Measurements from ENCODE around the genes HDAC7, SENP1, C12orf54, ADCY6 and DHH.

DNA sequence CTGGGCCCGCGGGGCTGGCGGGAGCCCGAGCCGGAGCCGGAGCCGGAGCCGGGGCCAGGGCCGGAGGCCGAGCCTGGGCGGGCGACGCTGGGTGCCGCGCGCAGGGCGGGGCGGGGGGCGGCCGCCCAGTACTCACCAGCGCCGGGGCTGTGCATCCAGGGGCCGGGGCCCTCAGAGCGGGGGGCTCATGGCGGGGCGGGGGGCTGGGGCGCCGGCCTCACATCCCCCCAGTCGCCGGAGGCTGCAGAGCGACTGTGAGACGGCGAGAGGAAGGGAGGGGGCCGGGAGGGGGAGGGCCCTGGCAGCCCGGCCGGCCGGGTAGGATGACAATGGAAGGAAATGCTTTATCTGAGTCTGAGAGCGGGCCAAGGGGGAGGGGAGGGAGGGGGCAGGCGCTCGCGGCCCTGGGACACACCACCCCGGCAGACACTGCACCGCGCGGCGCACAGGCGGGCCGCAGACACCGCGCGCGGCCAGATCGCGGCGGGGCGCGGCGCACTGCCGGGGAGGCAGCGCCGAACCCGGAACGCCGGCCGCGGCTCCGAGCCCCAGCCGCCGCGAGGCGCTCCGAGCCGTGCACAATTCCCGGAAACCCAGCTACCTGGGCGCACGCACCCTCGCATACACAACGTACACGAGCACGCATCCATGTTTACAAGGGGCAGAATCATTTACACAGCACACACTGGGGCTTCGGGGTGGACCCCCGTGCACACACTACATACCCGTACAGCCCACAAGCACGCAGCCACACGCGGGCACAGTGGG is at the start of gene HDAC7:
TSS of gene HDAC7 (minus strand) at position 273 of the 768 bp plus-strand sequence.
- PRO-cap = bidirectional peak, plus-strand start at position 459 of the sequence, minus-strand start at position 256 of the sequence
- RAMPAGE, long total RNA = no peak
- RRBS = 1% methylated on average over 57 of the region's 86 CpGs

DNA sequence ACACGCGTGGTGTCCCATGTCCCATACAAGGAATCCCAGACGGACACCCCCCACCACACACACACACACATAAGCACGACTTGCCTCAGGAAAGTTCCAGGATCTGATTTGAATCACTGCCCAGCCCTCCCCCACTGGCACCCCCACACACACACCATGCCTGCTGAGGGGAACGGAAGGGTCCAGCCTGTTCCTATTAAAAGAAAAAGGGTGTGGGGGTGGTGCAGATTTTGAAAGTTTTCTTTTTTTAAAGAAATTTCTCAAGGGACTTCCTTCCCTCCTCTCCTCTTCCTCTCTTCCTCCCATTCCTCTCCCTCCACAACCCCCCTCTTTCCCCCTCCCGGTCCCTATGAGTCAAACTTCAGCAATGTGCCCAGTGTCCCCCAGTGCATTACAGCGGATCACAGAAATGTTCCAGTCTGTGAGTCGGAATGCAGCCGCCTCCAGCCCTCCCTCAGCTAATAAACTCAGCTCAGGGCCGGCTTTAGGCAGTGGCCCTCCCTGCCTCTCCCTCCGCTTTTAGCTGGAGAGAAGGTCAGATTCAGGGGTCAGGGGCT is 774 bp upstream of the HDAC7 start:
- PRO-cap = no peak
- RAMPAGE, long total RNA = no peak
- RRBS = 25% methylated on average over 1 of the region's 11 CpGs

DNA sequence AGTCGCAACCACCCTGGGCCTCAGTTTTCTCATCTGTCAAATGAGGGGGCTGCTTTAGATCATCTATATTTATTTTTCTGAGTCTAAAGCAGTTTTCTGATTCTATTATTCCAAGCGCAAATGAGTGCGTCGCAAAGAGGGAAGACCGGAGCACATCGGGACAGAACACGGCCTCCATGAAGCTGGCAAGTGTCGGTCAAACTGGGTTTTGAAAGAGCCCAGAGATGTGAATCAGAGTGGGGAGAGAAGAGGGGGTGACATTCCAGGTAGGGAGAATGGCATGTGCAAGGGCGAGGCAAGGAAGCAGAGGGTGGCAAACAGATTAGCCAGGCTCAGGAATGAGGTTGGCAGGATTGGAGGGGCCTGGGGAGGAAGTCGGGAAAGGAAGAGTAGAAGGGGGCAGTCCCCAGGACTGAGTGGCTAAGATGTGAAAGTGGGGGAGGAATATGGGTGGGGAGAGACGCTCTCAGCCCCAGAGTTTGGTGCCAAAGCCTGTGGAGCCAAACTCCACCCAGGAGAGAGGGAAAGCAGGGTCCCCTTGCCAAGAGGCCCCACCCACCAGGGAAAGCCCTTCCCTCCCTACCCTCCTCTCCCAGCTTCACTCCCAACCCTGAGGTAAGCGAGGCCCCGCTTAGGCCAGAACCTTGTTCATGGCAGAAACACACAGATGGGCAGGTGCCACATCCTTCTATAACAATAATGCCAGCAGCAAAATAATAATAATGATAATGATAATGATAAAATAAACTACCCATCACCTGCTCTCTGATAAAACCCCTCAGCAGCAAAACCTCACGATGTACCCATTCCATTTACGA is 5.5 kb upstream of the HDAC7 start:
- PRO-cap = no peak
- RAMPAGE, long total RNA = no peak
- RRBS = no CpG with 5 or more reads among the region's 15 CpGs

DNA sequence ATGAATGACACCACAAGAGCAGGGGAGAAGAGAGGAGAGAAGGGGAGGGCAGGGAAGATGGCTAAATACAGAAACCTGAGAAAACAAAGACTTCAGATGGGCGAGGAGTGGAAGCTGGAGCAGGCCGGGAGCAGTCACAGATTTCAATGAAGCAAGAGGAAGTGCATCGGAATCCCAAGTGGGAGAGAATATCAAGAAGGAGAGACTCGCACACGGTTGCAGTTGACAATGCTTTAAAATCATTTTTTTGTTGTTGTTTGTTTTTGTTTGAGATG is 11.0 kb upstream of the HDAC7 start:
- PRO-cap = no peak
- RAMPAGE, long total RNA = no peak
- RRBS = no CpG with 5 or more reads among the region's 5 CpGs

DNA sequence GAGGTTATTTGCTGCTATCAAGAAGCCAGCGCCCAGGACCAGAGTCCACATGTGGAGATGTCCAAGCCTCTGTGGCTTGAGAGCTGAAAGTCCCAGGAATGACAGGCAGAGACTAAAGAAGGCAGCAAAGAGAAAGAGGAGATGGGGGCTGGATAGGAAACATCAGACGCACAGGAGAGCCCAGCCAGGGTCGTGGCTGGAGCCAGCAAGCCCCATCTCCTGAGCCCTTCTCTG is 22.6 kb downstream of the VDR start:
- PRO-cap = no peak
- RAMPAGE, long total RNA = no peak
- RRBS = no CpG with 5 or more reads among the region's 3 CpGs

GRCh38 chr12:47903153-47903565 is 1.6 kb downstream of the VDR start:
- PRO-cap = no peak
- RAMPAGE, long total RNA = no peak
- RRBS = no CpG with 5 or more reads among the region's 3 CpGs

GRCh38 chr12:47912903-47913234 is 8.1 kb upstream of the VDR start:
- PRO-cap = no peak
- RAMPAGE, long total RNA = no peak

DNA sequence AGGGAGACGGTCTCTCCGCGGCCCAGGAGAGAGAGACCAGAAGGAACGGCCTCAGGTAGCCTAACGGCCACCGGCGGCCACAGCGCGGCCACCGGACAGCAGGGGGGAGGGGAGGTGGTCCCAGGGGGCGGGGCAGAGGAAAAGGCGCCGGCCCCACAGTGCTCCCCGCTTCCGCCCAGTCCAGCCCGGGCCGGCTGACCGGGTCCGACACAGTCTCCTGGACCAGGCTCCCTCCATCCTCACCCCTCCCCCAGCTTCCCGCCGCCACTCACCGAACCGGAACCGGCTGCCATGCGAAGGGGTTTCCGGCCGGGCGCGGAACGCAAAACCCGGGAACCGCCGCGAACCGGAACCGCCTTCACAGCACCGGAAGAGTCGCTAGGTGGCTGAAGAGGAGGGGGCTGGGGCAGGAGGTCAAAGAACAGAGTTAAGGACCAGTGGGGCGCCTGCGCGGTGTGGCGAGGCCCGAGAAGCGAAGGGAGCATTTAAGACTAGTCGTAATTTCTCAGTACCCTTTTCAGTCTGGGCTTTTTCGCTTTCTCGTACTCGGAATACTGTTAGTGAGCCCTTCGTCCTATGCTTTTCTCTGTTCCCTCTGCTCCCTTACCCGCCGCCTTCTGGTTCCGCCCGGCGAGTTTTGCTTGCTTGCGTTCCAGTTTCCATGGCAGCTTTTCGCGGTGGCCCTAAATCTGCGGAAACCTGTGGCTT is at the start of gene SENP1:
TSS of gene SENP1 (minus strand) at position 324 of the 708 bp plus-strand sequence.
- PRO-cap = bidirectional peak, plus-strand start at position 381 of the sequence, minus-strand start at position 241 of the sequence
- RAMPAGE, long total RNA = no peak
- RRBS = 1% methylated on average over 13 of the region's 58 CpGs

DNA sequence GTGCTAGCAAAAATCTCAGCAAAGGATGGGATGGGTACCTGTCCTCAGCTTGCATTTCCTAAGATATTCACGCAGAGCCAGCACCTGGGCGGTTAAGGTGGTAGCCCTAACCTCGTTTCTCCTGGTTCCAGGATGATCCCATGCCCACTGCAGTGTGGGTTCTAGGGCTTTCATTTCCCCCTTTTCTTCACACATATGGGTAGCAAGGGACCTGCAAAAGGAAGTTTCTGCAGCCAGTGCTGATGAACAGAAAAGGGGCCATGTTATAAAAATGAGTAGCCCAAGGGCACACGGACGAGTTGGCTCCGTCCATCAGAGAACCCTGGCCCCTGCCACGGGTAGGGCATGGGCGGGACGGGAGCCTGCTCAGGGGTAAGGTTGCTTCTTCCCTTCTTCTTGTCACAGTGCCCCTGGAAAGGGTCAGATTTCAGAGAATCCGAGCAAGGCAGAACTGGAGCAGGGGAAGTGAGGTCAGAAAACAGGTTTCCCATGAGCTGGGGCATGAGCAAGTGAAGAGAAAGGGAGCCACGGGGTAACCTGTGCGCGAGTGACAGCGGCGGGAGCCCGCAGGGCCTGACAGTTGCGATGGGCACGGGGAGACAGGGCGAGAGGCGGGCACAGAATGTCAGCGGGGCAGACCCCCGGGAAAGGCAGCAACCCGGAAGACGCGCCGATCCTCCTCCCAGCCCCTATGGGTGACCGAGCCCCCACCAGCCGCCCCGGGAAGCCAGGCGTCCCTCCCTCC is 539 bp downstream of the ZNF641 start:
- PRO-cap = no peak
- RAMPAGE, long total RNA = no peak
- RRBS = 1% methylated on average over 8 of the region's 30 CpGs

GRCh38 chr12:48482232-48482721 is at the start of gene C12orf54:
Gene C12orf54, plus strand, starts transcription at chr12:48482498.
- PRO-cap = no peak
- RAMPAGE, long total RNA = no peak
- RRBS = no CpG with 5 or more reads among the region's 3 CpGs

DNA sequence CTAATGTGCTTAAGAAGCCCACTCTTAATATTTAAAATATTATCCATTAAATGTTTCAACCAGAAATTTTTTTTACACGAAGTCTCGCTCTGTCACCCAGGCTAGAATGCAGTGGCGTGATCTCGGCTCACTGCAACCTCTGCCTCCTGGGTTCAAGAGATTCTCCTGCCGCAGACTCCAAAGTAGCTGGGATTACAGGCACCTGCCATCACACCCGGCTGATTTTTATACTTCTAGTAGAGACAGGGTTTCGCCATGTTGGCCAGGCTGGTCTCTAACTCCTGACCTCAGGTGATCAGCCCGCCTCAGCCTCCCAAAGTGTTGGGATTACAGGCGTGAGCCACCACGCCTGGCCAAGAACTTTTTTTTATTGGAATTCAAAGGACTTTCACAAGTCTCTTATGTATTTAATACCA is 20.0 kb downstream of the KANSL2 start:
- PRO-cap = no peak
- RAMPAGE, long total RNA = no peak
- RRBS = no CpG with 5 or more reads among the region's 10 CpGs

GRCh38 chr12:48779315-48780425 is 9.2 kb downstream of the ADCY6 start:
- PRO-cap = no peak
- RAMPAGE, long total RNA = no peak
- RRBS = no CpG with 5 or more reads among the region's 7 CpGs

GRCh38 chr12:48788448-48789249 is at the start of gene ADCY6:
Gene ADCY6, minus strand, starts transcription at chr12:48789089.
- PRO-cap = unidirectional peak, minus-strand start at chr12:48789069
- RAMPAGE, long total RNA = no peak
- RRBS = 3% methylated on average over 50 of the region's 73 CpGs

DNA sequence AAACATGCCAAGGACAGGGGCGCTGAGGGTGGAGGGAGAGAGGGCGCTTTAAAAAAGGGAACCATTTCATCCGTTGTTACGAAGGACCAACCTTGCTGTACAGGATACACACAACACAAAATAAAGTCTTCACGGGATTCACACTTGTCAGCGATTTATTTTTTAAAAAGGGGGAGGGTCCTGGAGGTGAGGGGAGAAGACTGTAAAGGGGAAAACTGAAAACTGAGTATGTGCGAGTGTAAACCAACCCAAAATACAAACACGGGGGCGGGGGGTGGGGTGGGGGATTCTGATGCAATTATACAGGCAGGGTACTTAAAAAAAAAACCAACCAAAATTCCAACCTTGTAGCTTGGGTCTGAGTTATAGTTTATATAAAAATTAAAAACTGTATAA is 521 bp upstream of the PRKAG1 start:
- PRO-cap = no peak
- RAMPAGE, long total RNA = no peak
- RRBS = no CpG with 5 or more reads among the region's 9 CpGs

DNA sequence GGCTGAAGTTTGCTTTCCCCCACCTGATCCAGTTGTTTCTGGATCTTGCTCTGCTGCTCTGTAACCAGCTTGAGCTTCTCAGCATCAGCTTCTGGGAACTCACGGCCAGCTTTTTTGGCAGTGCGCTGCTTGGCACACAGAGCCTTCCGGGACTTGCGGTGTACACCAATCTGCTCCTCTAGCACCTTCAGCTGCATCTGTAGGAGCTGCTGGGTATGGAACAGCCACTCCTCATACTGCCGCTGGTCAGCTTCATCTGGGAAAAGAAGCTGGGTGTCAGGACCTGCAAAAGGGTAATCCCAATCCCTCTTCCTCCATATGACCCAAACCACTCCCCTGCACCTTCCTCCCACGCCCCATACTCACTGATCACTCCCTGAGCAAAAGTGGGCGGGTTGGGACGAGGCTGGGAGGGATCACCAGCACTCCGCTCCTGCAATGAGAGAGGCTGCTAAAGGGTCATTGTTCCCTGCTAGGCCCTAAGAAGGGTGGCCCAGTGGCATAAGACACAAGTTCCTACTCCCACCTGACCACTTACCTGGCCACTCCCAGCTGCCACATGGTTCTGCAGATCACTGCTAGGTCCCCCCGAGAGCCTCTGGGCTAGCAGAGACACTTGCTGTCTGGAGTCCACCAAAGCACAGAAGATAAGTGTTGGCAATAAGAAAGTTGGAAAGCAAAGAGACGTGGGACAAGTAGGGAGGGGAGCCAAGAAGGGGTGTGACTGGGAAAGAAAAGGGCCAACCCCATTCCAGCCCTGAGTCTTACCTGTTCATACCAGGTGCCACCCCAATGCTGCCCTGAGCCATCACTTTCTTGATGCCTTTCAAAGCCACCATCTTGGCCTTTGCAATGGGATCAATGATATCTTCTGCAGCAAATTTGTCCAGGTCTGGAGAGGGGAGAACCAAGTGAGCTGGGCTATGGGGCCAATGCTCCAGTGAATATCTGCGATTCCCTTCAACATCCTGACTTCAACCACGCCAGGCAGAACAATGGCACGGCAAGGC is 15.8 kb upstream of the PRKAG1 start:
- PRO-cap = no peak
- RAMPAGE, long total RNA = no peak
- RRBS = no CpG with 5 or more reads among the region's 14 CpGs

DNA sequence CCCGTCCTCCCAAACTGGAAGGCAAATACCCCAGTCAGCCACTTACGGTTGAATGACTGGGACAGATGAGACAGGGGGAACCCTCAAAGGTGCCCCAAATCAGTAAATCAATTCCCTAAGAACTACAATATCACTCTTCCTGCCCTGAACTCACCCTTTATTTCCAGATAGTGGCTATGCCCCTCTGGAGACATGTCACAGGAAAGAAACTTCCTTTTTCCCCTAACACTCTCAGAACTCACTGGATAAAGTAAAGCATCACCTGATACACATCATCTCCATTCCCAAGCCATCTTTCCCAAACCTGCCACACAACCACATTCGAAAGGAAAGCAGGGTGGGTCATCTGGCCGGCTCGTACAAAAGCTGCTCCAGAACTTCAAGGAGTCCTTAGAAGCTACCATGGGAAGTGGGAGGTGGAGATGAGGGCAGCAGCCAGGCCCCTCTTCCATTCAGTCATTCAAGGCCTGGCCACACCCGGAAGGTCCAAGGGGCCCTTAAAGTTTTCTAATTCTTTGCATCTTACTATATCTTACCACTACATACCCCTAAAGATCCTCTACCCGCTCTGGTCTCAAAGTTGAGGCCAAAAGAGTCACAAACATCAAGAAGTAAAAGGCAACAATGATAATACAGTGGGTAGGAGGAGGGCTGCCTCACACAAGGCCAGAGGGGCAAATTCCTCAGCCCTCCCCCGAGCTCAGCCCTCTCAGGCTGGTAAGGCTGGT is 3.7 kb downstream of the KMT2D start:
- PRO-cap = no peak
- RAMPAGE, long total RNA = no peak
- RRBS = 20% methylated on average over 1 of the region's 8 CpGs

DNA sequence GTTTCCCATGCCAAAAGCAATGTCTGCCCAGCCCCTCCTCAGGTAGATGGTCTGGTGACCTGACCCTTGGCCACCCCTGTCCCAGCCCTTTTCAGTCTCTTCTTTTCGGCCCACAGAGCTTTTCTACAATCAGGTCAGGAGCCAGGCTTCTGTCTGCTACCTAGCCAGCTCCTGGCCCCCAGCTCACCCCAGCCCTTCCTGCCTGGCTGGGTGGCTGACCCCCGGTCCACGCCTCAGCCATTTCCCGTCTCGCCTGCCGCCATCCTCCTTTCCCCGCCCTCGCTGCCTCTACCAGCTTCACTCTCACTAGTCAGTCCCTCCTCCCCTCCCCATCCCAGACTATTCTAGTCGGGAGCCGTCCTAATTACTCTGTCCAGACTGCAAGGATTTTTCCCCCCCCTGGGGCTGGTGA is 918 bp downstream of the DHH start:
- PRO-cap = no peak
- RAMPAGE, long total RNA = no peak
- RRBS = no CpG with 5 or more reads among the region's 10 CpGs

DNA sequence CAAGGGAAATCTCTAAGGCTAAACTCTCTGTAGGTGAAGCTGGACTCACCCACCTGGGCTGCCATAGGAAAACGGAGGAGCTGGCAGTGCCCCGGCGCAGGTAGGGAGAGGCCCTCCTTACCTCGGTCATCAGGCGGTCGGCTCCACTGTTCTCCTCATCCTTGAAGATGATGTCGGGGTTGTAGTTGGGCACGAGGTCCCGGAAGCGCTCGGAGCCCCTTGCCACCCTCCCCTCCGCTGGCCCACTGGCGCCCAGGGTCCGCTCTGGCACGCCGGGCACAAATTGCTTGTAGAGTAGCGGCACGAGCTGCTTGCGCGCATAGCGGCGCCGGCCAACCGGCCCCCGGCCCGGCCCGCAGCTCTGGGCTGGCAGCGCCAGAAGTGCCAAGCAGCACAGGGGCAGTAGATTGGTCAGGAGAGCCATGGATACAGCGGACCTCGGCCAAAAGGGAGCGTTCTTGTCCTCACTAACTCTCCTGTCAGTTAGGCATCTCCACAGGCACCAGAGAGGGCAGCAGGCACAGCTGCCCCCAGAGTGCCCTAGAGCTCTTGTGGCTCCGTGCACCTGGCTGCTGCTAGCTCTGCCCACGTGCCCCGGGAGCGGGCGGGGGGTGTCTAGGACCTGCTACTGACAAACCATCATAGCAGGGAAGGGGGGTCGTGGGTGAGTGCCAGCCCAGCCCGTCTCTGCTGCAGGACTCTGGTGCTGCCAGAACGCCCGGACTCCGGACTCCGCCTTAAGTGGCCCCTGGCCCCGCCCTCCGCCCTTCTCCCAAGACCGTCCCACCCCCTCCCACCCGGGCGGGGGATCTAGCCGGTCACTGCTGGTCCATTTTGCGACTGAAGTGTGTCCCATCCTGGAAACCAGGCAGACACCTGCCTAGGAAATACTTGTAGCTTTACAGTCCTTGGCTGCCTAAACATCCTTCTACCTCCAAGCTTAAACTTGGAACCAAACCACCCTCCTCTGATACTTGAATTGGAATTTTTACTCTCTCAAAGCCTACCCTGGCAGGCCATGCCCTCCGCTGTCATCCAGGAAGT is at the start of gene DHH:
TSS of gene DHH (minus strand) at position 713 of the 1,044 bp plus-strand sequence.
- PRO-cap = no peak
- RAMPAGE, long total RNA = no peak
- RRBS = 3% methylated on average over 27 of the region's 50 CpGs

DNA sequence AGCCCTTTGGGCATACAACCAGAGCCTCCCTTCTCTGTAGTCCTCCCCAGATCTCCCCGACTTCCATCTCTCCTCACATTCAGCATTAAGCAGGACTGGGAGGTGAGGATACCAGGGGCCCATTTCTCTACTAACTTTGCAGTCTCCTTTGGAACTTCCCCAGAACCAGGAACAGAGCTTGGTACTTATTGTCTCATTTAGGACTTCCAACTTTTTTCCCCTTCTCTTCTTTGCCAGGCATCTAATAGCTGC is 489 bp upstream of the DHH start:
- PRO-cap = no peak
- RAMPAGE, long total RNA = no peak
- RRBS = no CpG with 5 or more reads among the region's 1 CpG

- PRO-cap = no peak
- RAMPAGE, long total RNA = no peak
- RRBS = no CpG with 5 or more reads among the region's 7 CpGs
Measured at GRCh38 chr12:49183553-49184054, 5.3 kb downstream of the TUBA1A start.

All from lung (tissue), 4 donors.